ENCODE results near the genes CYTL1 and KIAA0232.

- RRBS, result 73% methylated on average over 4 of the region's 60 CpGs
Observed at GRCh38 chr4:4143405-4143942, 83.3 kb downstream of the OTOP1 start.

GRCh38 chr4:4281653-4282272 lies 8.2 kb downstream of the LYAR start:
- RRBS, result no CpG with 5 or more reads among the region's 8 CpGs

- RRBS, result no CpG with 5 or more reads among the region's 10 CpGs
Observed at GRCh38 chr4:4289750-4289969, 294 bp downstream of the LYAR start.

DNA sequence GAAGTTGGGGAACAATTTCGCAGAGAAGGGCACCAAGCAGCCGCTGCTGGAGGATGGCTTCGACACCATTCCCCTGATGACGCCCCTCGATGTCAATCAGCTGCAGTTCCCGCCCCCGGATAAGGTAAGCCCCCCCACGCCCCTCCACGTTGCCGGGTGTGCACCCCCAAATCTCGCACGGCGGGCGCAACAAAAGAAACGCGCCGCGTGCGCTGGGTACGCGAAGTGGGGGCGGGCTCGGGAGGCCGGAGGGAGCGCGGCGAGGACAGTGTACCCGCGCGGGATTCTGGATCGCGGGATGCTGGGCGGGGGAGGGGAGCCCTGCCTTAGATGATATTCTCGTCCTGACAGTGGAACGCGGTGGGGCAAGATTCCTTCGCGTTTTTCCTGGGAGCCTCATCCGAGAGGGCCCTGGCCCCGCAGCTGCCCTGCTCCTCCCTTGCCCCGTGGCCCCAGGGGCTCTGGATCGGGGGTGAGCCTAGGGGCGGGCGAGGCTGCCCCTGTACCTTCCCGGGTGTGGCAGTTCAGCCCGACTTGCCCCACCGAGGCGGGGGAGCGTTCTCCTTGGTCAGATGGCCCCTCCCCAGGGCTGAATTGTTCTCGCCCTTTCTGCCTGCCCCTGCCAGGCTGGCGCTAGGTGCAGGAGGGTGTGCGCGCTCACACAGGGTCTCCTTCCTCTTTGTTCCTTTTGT lies 879 bp downstream of the NSG1 start:
- RRBS, result 10% methylated on average over 15 of the region's 53 CpGs

DNA sequence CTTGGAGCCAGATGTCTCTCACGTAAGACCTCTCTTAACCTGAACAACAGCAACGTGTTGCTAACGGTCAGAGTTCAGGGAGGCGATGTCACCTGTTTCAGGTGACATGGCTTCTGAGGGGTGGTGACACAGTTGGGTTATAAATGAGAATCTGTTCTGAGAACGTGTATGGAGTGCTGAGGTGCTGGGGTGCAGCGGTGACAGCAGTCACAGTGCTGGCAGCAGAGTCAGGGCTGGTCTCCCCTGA lies 2.6 kb downstream of the NSG1 start:
- RRBS, result no CpG with 5 or more reads among the region's 6 CpGs

- RRBS, result no CpG with 5 or more reads among the region's 3 CpGs
Observed at GRCh38 chr4:4444200-4444874, 57.4 kb downstream of the NSG1 start.

DNA sequence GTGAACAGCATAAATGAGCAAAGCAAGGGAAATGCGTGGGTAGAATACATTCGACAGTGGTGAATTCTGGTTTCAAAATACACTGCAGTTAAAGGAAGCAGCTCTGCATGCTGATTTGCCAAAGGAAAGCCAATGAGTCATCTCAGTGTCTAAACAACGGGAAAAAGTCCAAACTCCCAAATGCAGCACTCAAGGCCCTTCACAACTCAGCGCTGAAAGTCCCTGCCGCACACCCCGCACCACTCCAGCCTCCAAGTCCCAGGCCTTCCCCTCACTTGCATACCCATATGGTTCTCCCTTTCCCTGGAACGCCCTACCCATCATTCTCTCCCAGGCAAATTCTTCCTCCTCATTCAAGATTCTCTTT lies 68.1 kb downstream of the STX18 start:
- RRBS, result no CpG with 5 or more reads among the region's 7 CpGs

- RRBS, result 78% methylated on average over 3 of the region's 25 CpGs
Observed at GRCh38 chr4:4865295-4865735, 5.8 kb downstream of the MSX1 start.

- RRBS, result no CpG with 5 or more reads among the region's 3 CpGs
Observed at GRCh38 chr4:5004239-5004554, 15.1 kb downstream of the CYTL1 start.

- RRBS, result no CpG with 5 or more reads among the region's 29 CpGs
Observed at GRCh38 chr4:5019175-5019674, at the start of gene CYTL1. Gene CYTL1, minus strand, starts transcription at chr4:5019458.

GRCh38 chr4:5204668-5205310 lies 153.5 kb downstream of the STK32B start:
- RRBS, result no CpG with 5 or more reads among the region's 6 CpGs

DNA sequence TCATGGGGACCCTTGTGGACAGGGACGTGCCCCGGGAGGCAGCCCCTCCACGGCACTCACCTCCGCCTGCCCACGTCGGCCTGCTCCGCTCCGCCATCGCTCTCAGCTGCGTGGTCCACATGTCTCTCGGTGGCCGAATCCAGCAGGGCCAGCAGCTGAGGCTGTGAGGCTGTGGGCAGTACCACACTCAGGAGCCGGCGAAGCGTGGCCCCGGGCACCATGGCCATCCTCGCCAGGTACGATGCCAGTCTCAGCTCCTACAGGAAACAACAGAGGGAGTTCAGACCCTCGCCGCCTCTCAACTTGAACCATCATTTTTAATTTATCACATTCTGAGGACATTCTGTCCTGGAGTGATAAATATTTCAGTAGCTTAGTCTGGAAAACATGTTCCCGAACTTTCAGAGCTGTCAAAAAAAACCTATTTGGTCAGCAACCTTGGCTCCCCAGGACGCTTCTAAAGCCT lies 139.9 kb downstream of the EVC2 start:
- RRBS, result no CpG with 5 or more reads among the region's 22 CpGs

DNA sequence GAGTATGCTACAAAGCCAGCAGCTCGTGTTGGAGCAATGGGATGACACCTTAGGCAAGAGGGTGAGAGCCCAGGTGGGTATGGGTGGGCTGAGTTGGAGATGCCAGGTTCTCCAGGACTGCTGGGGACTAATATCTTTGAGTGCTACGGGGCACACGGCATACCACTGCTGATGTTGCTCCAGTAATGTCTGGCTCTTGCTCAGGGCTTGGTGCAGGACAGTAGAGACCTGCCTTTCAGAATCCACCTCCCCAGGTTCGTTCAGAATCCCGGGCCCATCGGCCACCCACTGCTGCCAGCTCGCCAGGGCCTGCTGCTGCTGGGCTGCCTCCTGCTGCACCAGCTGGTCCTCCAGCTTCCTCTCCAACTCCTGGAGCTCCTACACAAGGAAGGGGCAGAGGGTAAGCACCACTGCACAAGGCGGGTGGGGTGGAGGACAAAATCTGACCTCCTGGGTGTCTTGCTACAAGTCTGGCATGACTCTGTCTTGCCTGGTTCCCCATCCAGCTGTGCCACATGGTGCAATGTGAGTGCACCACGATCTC lies 132.2 kb downstream of the EVC2 start:
- RRBS, result no CpG with 5 or more reads among the region's 9 CpGs

DNA sequence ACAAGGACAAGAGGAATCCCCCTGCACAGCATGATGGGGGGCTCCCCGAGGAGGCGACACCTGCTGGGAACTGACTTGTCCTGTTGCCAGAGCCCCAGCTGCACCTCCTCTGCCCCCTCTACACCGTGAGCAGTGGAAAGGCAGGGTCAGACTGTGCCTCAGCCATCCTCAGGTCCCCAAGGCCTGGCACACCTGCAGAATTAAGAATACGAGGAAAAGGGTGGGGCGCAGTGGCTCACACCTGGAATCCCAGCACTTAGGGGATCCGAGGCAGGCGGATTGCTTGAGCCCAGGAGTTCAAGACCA lies 25.6 kb upstream of the MRFAP1 start:
- RRBS, result no CpG with 5 or more reads among the region's 7 CpGs

DNA sequence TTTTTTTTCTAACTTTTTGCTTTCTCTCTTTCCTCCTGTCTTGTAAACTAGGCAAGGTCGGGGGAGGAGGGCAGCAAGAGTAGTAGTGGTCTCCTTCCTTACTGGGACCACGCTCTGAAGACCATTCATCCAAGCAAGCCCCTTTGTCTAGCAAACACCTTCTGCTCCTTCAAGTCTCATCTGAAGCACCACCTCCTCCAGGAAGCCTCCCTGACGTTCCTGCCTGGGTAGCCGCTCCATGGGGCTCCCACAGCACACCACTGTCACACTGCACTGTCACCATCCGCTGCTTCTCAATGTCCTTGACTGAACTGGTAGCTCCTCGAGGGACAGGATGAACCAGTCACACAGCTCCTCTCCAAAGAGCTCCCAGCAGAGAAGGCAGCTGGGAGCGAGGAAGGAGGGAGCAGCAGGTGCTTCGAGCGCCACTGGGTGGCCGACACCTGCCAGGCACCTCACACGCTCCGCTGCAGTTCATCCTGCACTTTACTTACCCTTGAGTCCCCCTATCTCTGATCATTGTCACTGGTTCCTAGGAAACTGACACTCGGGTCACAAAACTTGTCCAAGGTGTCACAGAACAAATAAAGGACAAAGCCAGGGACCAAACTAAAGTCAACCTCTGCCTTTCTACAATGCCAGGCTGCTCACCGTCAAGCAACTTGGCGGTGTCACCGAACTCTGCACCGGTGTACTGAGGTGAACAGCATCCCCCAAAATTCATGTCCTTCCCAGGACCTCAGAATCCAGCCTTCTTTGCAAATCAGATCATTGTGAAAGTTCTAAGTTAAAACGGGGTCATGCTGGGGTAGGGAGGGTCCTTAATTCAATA lies 5.7 kb upstream of the S100P start:
- RRBS, result no CpG with 5 or more reads among the region's 18 CpGs

DNA sequence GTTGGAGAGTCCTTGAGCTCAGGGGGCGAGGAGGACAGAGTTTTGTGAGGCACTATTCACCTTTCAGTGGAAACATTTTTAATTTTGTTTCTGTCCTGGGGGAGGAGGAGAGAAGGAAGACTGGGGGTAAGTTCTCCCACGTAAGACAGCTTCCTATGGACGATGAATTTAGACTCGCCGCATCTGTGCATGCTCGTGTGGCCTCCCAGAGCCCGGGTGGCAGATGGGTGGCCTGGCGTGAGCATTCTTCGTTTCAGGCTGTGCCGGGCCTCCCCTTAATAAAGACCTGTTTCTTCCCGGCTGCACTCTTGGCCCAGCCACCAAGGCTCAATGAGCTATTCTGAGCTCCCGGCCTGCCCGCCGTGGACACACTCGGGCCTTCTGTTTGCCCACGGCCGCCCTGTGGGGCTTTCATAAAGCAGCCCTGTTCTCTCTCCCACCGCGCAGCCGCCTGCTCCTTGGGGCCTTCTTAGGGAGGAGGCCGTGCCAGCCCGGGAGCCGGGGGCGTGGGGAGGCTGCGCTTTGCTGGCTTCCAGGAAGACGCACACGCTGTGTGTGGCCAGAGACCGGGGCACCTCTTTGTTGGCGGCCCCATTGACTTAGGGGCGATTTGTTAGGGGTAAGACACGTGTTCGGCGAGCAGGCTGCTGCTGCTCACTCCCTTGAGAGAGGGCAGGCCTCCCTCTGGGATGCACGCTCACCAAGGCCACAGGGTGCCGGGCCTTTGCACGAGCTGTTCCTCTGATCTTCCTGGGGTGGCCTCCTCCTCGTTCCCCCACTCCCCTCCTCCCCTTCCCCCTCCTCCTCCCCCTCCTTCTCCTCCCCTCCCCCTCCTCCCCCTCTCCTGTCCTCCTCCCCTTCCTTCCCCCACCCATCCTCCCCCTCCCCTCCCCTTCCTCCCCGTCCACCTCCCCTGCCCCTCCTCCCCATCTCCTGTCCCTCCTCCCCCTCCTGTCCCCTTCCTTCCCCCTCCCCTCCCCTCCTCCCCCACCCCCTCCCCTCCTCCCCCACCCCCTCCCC lies 11.2 kb downstream of the BLOC1S4 start:
- RRBS, result 84% methylated on average over 12 of the region's 38 CpGs

DNA sequence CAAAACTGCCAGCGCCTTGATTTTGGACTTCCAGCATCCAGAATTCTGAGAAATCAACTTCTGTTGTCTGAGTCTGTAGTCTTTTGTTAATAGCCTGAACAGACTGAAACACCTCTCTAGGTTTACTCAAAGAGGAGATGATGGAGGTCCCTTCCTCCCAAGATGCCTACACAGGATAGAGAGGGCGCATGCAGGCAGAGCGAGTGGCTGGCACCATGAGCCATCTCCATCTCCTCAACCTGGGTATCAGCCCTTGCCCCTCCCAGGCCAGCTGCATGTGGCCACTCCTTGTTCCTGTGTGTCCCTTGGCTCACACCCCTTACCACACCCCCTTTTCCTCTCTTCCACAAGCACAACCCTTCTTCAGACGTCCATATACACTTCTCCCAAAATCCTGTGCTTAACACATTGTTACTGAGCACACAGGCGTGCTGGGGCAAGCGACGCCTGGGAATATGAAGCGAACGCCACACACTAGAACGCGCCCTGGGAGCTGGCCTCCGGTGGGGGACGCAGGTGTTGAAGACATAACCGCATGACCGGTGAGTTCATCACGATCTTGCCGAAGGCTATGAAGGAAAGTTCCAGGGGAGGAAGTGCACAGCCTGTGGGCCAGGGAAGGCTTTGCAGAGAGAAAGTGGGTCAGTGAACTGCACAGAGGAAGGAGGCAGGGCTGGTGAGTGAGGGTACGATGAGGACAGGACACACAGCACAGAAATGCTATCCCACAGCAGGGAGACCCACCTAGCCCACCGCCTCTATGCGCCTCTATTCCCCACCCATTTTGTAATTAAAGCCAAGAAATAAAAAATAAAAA lies 19.1 kb upstream of the KIAA0232 start:
- RRBS, result no CpG with 5 or more reads among the region's 20 CpGs

- RRBS, result 2% methylated on average over 70 of the region's 137 CpGs
Observed at GRCh38 chr4:6781941-6783113, at the start of gene KIAA0232. Gene KIAA0232, plus strand, starts transcription at chr4:6782727.

- RRBS, result no CpG with 5 or more reads among the region's 7 CpGs
Observed at GRCh38 chr4:6845043-6845592, 62.6 kb downstream of the KIAA0232 start.

DNA sequence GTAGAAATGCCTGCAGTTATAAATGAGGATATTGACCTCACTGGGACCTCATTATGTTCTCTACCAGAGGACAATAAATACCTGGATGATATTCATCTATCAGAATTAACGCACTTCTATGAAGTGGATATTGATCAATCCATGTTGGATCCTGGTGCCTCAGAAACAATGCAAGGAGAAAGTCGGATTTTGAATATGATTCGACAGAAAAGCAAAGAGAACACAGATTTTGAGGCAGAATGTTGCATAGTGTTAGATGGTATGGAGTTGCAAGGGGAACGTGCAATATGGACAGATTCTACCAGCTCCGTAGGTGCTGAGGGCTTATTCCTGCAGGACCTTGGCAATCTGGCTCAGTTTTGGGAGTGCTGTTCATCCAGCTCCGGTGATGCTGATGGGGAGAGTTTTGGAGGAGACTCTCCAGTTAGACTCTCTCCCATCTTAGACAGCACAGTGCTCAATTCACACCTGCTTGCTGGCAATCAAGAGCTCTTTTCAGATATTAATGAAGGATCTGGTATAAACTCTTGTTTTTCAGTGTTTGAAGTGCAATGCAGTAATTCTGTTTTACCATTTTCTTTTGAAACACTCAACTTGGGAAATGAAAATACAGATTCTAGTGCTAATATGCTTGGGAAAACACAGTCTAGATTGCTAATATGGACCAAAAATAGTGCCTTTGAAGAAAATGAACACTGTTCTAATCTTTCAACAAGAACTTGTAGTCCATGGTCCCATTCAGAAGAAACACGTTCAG lies 47.7 kb upstream of the TBC1D14 start:
- RRBS, result no CpG with 5 or more reads among the region's 7 CpGs

Measured in T47D (cell line).